ENCODE data around the gene KLHL7.

DNA sequence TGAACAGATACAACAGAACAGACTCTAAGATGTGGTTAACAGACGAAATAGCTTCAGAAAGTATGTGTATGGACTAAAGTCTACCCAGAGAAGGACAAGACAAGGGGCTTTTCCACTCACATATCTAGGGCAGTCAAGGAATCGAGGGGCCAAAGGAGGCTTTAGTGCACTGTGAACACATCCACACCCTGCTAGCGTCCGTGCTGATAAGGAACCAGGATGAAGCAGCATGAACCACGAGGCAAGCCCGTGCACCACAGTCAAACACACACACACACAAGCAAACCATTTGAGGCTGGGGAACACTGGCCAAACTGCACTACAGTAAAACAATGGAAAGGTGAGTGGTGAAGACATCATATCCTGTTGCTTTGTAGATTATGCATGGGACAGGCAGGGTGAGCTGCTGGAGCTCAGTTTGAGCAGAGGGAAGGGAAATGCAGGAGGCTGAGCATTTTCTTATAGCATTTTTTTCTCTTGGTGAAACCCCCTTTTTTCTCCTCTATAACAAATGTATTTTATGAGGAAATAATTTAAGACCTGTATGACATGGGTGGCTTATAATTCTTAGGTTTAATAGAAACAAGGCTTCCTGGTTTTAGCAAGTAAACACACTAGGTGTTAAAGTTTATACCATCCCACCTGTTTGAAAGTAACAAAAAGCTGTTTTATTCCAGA lies 177.5 kb upstream of the CDCA7L start:
- PRO-cap: bidirectional peak, plus-strand start at position 416 of the sequence, minus-strand start at position 278 of the sequence
CAGE:
- cytosol, long polyA minus RNA: no peak
- cytosol, long polyA plus RNA: no peak
- long polyA plus RNA: no peak
- nucleus, long polyA minus RNA: start-site peak on the plus strand centred at position 256 of the sequence, 217 bp wide, 38 reads
- nucleus, long polyA plus RNA: no peak

GRCh38 chr7:22153241-22153976 lies 203.5 kb downstream of the RAPGEF5 start:
- PRO-cap: no peak
CAGE:
- cytosol, long polyA minus RNA: no peak
- cytosol, long polyA plus RNA: no peak
- long polyA plus RNA: no peak
- nucleus, long polyA minus RNA: no peak
- nucleus, long polyA plus RNA: no peak

- PRO-cap: no peak
CAGE:
- cytosol, long polyA minus RNA: no peak
- cytosol, long polyA plus RNA: no peak
- long polyA plus RNA: no peak
- nucleus, long polyA minus RNA: no peak
- nucleus, long polyA plus RNA: no peak
Observed at GRCh38 chr7:22264398-22265095, 92.4 kb downstream of the RAPGEF5 start.

DNA sequence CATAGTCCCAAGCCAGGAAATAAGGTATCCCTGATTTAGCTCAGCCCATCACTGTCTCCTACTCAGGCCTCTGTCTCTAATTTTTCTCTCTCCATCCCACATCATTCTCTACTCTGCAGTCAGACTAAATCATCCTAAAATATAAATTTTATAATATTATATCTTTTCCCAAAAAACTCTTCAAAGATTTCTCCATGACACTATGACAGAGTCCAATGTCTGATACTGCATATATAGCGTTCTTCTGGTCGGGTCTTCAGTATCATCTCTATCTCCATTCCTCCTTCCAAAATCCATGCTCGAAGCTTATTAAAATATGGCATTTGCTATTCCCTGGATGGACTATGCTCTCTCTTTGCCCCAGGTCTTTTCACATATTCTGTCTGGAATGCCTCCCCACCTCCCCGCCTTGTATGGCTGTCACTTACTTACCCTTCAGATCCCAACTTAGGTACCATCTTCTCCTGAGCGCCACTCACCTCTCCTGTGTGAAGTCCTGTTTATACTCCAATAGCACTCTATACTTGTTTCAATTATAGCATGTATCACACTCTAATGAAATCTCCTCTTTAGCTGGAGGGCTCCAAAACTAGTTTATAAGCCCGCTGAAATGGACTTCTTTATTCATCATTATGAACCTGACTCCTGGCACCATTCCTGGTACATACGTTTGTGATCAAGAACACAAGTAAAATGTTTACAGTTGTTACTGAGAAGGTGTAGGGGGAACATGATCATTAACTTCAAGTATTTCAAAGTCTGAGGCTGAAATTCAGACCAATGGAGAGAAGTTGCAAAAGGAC lies 82.1 kb downstream of the RAPGEF5 start:
- PRO-cap: no peak
CAGE:
- cytosol, long polyA minus RNA: no peak
- cytosol, long polyA plus RNA: no peak
- long polyA plus RNA: no peak
- nucleus, long polyA minus RNA: no peak
- nucleus, long polyA plus RNA: no peak

GRCh38 chr7:22287921-22288220 lies 69.1 kb downstream of the RAPGEF5 start:
- PRO-cap: no peak
CAGE:
- cytosol, long polyA minus RNA: no peak
- cytosol, long polyA plus RNA: no peak
- long polyA plus RNA: no peak
- nucleus, long polyA minus RNA: no peak
- nucleus, long polyA plus RNA: no peak

- PRO-cap: no peak
CAGE:
- cytosol, long polyA minus RNA: no peak
- cytosol, long polyA plus RNA: no peak
- long polyA plus RNA: no peak
- nucleus, long polyA minus RNA: no peak
- nucleus, long polyA plus RNA: no peak
Observed at GRCh38 chr7:22318426-22318987, 38.4 kb downstream of the RAPGEF5 start.

DNA sequence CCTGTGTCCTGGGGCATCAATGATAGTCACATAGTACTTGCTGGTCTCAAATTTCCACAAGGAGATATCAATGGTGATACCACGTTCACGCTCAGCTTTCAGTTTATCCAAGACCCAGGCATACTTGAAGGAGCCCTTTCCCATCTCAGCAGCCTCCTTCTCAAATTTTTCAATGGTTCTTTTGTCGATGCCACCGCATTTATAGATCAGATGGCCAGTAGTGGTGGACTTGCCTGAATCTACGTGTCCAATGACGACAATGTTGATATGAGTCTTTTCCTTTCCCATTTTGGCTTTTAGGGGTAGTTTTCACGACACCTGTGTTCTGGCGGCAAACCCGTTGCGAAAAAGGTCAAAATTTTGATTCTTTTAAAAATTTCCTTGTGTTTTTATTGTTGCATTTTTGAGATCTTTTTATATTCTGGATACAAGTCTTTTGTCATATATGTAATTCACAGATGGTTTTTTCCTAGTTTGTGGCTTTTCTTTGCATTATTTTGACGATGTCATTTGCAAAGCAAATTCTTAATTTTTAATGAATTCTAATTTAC lies 11.8 kb upstream of the STEAP1B start:
- PRO-cap: no peak
CAGE:
- cytosol, long polyA minus RNA: no peak
- cytosol, long polyA plus RNA: no peak
- long polyA plus RNA: no peak
- nucleus, long polyA minus RNA: no peak
- nucleus, long polyA plus RNA: no peak

- PRO-cap: bidirectional peak, plus-strand start at chr7:22563913, minus-strand start at chr7:22563774
CAGE:
- cytosol, long polyA minus RNA: no peak
- cytosol, long polyA plus RNA: no peak
- long polyA plus RNA: no peak
- nucleus, long polyA minus RNA: no peak
- nucleus, long polyA plus RNA: no peak
Observed at GRCh38 chr7:22563471-22564492, 63.8 kb upstream of the STEAP1B start.

DNA sequence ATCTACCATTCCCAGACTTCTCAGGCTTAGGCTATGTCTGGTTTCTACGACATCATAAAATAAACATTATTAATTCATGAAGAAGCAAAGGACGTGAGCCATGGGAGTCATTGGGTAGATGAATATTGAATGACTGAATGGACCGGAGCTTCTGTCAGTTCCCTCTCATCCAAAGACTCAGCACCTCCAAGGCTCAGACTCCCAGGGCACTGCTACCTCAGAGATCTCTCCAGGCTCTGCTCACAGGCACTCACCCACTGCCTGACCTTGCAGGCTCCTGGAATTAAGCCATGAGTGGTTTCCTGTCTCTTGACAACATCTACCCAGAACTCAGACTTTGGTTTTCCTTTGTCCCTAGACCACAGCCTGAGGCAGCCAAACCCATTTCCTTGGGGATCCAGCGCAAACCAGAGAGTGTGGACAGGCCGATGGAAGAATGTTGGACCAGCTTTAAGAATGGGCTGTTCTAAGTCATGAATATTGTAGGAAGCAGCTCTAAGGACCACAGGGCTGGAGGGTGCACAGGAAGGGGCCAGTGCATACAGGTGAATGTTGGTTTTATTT lies 64.7 kb upstream of the STEAP1B start:
- PRO-cap: bidirectional peak, plus-strand start at position 345 of the sequence, minus-strand start at position 238 of the sequence
CAGE:
- cytosol, long polyA minus RNA: no peak
- cytosol, long polyA plus RNA: no peak
- long polyA plus RNA: no peak
- nucleus, long polyA minus RNA: no peak
- nucleus, long polyA plus RNA: no peak

GRCh38 chr7:22664990-22665942 lies 61.7 kb upstream of the IL6 start:
- PRO-cap: no peak
CAGE:
- cytosol, long polyA minus RNA: no peak
- cytosol, long polyA plus RNA: no peak
- long polyA plus RNA: no peak
- nucleus, long polyA minus RNA: start-site peak on the minus strand at chr7:22665350-22665708, 16 reads
- nucleus, long polyA plus RNA: no peak

- PRO-cap: bidirectional peak, plus-strand start at chr7:22726643, minus-strand start at chr7:22726657
CAGE:
- cytosol, long polyA minus RNA: no peak
- cytosol, long polyA plus RNA: no peak
- long polyA plus RNA: no peak
- nucleus, long polyA minus RNA: start-site peak on the plus strand at chr7:22726599-22726643, 80 reads
- nucleus, long polyA plus RNA: start-site peak on the plus strand at chr7:22726603-22726648, 57 and 43 reads in 2 replicates
Observed at GRCh38 chr7:22726106-22726754, 770 bp upstream of the IL6 start.

DNA sequence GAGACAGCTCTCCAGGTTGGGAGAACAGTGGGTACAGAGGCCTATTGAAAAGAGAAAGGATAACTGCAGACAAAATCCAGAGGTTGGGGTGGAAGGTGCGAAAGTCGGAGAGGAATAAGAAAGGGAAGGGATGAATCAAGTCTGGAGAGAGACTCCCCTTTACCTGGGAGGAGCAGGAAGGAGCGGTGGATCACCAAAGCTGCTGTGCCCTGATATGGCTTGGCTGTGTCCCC lies 56.8 kb upstream of the TOMM7 start:
- PRO-cap: no peak
CAGE:
- cytosol, long polyA minus RNA: no peak
- cytosol, long polyA plus RNA: no peak
- long polyA plus RNA: no peak
- nucleus, long polyA minus RNA: no peak
- nucleus, long polyA plus RNA: no peak

DNA sequence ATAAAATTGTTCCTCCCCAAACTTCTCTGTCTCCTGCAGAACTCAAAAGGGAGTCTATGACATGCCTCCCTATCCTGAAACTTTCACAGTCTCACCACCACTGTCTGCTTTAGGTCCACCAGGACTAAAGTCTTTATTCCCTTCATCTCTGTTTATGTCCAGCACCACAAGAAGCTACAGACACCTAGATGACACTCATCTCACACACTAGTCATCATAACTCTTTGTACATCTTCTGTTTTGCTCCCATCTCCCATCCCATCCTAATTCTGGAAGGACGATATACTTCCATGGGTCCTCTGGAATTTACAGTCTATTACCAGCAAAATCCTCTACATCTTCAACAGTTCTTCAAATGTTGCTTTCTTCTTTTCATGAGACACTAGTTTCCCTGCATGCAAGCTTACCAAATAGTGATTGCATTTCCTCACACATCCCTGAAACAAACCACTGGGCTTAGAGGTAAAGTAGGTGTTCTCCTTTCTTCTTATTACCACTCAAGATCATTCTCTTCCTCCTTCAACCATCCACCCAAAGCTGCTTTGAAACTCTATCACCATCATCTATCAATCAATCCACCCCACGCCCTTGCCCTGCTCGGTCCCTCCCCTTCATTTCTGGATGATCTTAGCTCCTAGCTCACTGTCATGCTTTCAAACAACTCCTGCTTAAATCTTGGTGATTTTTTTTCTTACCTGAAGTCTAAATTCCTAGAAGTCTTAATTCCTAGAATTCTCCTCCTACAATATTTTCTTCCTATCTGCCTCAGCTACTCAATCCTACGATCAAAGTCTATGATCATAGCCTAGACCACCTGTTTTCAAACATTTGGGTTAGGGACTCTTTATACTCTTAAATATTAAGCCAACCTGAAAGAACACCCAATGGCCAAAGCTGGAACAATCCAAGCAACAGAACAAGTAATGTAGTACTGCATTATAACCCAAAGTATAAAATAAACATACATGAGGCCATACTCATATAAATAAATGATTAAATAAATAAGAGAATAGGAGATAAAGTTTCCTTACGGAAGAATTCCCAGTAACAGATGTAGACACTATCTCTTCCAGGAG lies 18.9 kb downstream of the HYCC1 start:
- PRO-cap: no peak
CAGE:
- cytosol, long polyA minus RNA: no peak
- cytosol, long polyA plus RNA: no peak
- long polyA plus RNA: no peak
- nucleus, long polyA minus RNA: no peak
- nucleus, long polyA plus RNA: no peak

DNA sequence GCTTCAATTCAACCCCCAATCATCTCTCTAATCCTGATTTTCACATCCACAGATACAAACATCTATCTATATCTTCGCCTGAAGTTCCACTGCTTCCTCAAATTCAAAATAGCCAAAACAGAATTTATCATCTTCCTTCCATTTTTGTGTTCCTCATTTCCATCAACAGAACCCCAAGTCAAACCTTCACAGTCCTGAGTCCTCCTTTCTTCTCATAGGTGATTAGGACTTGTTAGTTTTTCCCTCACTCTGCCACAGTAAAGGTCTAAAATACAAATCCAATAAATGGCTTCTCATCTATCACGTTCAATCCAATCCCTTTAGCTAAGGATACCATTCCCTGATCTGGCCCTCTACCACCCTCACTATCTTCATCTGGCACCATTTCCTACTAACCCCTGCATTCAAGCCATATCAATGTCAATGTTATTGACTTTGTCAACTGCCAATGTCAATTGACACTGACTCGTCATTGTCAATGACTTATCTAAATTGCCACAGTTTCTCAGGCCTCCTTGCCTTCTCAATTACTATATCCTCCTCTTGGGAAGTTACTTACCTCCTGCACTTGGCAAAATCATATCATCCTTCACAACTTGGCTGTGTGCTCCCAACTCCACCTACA lies 2.5 kb downstream of the HYCC1 start:
- PRO-cap: no peak
CAGE:
- cytosol, long polyA minus RNA: no peak
- cytosol, long polyA plus RNA: no peak
- long polyA plus RNA: no peak
- nucleus, long polyA minus RNA: no peak
- nucleus, long polyA plus RNA: no peak

- PRO-cap: bidirectional peak, plus-strand start at chr7:23105785, minus-strand start at chr7:23105675
CAGE:
- cytosol, long polyA minus RNA: no peak
- cytosol, long polyA plus RNA: no peak
- long polyA plus RNA: no peak
- nucleus, long polyA minus RNA: start-site peak on the minus strand at chr7:23105683-23105705, 14 reads
- nucleus, long polyA plus RNA: no peak
Observed at GRCh38 chr7:23105538-23105714, 159 bp upstream of the KLHL7 start.

DNA sequence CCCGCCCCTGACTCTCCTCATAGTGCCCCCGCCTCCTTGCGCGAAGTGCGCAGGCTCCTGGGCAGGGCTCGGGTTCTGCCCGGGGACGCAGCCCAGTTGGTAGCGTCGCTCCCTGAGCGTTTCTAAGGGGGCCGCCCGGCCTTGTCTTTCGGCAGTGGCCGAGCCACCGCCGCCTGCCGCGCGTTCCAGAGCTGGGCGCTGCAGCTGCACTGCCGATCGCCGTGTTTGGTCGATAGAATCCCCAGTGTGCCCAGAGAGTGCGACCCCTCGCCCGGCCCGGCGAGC lies at the start of gene KLHL7:
Gene KLHL7, plus strand, starts transcription at position 71 of the 285 bp plus-strand sequence.
- PRO-cap: bidirectional peak, plus-strand start at position 71 of the sequence, minus-strand start outside the sequence
CAGE:
- cytosol, long polyA minus RNA: start-site peak on the plus strand centred at position 97 of the sequence, 14 bp wide, 72 reads
- cytosol, long polyA plus RNA: start-site peak on the plus strand centred at position 95 of the sequence, 64 bp wide, 350 and 481 reads in 2 replicates
- long polyA plus RNA: start-site peak on the plus strand centred at position 83 of the sequence, 40 bp wide, 229 and 249 reads in 2 replicates
- nucleus, long polyA minus RNA: start-site peak on the plus strand centred at position 73 of the sequence, 60 bp wide, 422 reads
- nucleus, long polyA plus RNA: start-site peak on the plus strand centred at position 84 of the sequence, 49 bp wide, 283 and 278 reads in 2 replicates

GRCh38 chr7:23205626-23206881 lies 24.2 kb downstream of the NUP42 start:
- PRO-cap: bidirectional peak, plus-strand start at chr7:23206237, minus-strand start at chr7:23206313
CAGE:
- cytosol, long polyA minus RNA: no peak
- cytosol, long polyA plus RNA: no peak
- long polyA plus RNA: no peak
- nucleus, long polyA minus RNA: no peak
- nucleus, long polyA plus RNA: no peak

DNA sequence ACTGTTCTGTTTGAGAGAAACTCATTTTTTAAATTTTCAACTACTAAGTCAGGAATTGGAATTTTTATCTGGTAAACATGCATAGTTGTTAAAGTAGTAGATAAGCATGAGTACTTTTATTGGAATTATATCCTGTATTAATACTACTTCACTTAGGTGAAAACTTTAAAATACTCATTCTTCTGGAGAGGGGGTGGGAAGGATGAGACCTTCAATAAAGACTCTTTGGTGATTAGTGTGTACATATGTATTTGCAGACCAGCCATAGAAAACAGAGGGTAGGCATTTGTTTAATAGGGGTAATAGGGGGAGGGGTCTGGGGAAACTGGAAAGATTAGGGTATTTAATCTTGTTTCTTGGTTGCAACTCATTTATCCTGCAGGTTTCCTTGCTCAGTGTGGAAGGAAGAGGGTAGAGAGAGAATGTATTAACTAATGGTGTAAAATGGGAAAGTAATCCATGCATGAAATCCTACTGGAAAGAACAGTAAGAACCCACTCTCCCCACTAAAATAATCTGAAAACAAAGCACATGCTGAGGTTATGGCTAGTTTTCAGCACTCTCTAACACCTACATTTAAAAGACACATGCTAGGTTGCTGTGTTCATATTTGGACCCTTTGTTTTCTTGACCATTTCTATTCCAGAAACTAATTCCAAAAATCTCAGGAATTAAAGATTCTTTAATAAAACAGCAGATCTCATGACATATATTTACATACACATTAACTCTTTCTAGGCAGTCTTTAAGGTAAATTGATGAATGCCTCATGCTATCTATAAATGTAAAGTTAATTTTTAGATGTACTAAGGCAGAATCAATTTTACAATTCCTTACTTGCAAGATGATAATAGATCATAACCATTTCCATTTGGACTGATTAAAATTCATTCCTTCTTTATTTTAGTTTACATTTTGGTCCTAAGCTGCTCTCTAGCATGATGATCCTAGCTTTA lies 6.3 kb upstream of the IGF2BP3 start:
- PRO-cap: no peak
CAGE:
- cytosol, long polyA minus RNA: no peak
- cytosol, long polyA plus RNA: no peak
- long polyA plus RNA: no peak
- nucleus, long polyA minus RNA: no peak
- nucleus, long polyA plus RNA: no peak

DNA sequence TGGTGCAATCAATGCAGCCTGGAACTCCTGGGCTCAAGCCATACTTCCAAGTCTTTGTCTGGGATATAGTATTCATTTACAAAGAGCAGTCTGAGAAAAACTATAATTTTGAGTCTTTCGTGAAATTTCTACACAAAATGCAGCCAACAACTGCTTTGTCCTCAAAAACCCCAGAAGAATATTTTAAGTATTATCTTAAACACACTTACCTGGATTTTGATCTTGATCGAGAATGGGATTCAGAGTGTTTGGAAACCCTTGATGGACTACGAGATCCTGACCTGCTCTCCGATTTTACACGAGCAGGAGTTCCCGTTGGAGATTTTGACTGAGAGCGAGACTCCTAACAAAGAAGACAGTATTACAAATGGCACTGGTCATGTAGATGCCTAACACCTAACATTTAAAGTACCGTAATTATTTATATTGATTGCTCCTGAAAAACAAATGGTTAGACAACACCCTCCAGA lies 10.2 kb downstream of the TRA2A start:
- PRO-cap: no peak
CAGE:
- cytosol, long polyA minus RNA: no peak
- cytosol, long polyA plus RNA: no peak
- long polyA plus RNA: no peak
- nucleus, long polyA minus RNA: no peak
- nucleus, long polyA plus RNA: no peak

DNA sequence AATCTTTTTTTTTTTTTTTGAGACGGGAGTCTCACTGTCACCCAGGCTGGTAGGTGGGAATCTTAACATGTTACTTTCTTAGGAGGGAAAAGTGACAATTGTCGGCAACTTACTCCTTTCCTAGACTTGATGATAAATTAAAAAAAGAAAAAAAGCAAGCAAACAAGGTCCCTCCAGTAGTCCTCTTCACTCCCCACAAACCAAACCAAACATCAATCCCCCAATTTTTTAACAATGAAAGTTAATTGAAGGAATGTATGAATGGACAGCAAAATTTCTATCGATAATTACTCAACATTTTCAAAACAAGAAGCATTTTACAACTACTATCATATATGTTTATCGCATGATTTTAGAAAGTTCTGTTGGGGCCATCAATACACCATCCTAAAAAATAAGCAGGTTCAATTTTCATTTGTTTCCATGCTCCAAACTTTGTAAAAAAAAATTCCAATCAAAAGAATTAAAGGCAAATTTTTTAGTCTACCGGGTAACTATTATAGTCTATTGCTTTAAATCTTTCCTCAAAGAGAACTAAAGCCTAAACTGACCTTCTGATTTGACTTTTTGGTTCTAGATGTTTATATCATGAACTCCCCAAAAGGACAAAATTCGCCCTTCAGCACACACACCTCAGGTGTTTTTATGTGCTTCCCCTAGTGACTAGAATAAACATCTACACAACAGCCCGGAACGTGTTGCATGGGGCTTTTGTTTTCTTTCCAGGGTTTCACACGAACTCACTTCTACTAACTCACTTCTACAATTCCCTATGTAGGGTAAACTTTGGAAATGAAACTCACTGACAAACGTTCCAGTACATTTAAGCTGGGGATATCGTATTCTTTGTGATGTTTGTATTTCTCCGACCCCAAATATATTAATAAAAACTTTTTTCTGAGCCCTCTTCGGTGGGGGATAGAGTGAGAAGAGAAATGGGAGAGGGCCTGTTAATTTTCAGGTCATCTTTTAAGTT lies 1.6 kb downstream of the TRA2A start:
- PRO-cap: unidirectional peak, plus-strand start at position 714 of the sequence
CAGE:
- cytosol, long polyA minus RNA: no peak
- cytosol, long polyA plus RNA: no peak
- long polyA plus RNA: start-site peak on the minus strand centred at position 196 of the sequence, 50 bp wide, 33 and 36 reads in 2 replicates
- nucleus, long polyA minus RNA: no peak
- nucleus, long polyA plus RNA: no peak

All from endothelial cell of umbilical vein (primary cell).